Left cardiac atrium (tissue), 1 donor: ENCODE results near the genes NAV2 and GAS2.

DNA sequence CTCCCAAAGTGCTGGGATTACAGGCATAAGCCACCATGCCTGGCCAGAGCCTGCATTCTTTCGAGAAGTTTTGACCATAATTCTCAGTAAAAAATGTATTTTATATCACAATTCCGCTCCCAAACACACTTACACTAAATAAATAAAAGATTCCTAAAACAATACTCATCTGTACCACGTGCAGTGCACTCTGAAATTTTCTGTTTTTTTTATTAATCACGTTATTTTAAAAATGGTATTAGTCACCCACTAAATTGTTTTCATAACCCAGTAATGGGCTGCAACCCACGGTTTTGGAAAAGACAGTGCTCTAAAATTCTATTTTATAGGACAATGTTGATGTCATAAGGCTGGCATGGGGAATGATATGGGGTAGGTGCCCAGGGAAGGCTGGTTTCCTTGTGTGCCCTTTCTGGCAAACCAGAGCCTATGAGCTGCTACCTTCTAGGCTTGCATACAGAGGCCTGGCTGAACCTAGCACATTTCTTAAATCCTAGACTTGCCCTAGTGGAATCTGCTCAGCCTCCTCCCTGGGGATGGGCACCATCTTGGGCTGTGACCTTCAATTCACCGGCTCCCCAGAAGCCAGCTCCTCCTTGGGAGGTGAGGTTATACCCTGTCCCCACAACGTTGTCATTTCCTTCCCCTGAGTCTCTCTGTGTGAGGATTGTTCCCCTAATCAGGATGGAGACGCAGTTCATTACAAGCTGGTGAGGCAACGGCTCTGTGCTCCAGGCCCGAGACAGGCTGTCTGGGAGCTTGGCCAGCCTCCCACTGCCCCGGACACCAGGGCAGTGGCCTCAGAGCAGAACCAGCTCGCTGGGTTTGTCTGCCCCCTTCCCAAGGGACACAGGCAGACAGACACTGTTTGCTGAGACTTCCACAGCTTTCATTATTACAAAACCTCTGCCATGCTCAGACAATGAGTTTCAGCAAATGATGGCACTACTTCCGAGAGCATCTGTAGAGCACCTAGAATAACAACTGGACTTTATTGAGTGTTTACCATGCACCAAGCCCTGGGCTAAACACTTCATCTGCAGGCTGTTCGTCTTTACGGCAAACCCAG, 116.5 kb upstream of the NAV2 start:
- PRO-cap: no peak

DNA sequence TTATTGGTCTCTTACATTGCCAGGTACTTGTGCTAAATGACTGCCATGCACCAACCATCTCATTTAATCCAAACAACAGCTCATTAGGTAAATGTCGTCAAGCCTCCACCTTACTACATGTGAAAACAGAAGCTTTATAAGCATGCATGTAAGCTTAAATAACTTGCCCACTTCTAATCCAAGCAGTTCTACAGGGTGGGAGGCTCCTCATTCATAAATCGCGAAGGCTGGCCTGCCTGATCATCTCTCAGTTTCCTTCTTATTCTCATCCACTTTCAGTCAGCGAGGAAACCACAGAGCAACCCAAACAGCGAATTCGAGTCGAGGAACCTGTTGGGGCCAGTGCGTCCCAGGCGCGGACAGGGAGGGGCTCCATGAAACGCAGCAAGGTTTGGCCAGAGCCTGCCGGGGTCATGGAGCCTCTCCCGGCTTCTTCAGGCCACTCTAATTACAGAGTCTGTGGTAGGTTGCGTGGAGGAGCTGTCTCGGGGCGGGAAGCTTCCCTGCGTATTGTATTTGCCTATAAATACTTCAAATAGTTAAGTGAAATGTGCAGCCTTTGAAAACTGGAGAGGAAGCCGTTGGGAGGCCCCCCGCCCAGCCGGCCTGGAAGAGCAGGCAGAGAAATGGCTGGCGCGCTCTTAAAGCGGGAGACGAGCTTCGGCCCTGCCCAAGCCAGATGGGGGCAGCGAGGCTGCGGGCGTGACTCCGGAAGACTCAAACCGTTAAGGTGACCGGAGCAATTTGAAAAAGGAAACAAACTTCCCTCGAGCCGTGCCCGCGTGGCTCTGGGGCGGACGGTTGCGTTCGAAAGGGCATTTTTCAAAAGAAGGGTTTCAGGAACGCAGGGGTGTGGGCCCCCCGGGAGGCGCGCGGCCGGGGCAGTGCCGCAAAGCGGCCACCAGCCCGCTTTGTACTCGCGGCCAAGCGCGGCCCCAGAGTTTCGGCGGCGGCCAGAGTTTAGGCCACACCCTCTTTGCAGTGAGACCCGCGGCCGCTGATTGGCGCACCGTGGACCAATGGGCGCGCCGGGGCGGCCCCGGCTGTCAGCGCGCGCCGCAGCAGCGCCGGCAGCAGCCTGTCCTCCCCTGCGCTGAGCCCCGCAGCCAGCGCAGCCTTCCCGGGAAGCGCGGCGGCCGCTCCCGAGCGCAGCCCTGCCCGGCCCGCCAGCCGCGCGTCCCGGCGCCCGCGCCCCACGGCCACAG, at the start of gene NAV2:
NAV2 (plus strand) TSS at position 1,081 of the 1,205 bp plus-strand sequence.
- PRO-cap: bidirectional peak, plus-strand start at position 1,081 of the sequence, minus-strand start at position 886 of the sequence

DNA sequence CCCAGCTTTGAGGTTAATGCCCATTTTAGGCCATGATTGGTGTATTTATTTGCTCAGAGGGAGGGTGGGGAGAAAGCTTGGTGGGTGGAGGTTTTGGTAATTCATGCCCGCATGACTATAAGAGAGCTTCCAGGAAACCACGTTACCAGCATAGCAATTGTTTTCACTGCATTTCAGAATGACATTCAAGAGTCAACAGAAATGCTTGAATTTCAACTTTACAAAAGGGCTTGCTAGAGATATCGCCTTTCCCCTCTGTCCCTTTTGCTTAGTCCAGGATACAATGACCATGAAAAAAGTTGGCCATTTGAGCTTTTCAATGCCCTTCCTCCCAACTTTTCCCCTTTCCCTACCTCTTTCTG, 41.2 kb downstream of the NAV2 start:
- PRO-cap: no peak

DNA sequence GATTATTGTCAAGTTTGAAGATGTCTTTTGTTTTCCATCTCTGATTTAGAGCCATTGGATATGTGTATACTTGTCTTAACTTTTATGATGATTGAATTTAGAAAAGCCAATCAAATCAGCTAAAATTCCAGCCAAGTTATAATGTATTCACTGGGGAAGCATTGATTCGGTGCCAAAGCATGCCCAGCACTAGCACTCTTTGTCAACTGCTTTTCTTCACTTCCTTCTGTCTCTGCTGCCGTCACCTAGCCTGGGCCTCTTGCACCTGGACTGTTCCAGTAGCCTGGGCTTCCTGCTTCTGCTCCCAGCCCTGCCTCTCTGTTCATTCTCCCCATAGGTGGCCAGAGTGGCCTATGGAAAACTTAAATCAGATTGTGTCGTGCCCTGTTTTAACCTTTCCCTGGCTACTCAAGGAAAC, 80.7 kb downstream of the NAV2 start:
- PRO-cap: no peak

DNA sequence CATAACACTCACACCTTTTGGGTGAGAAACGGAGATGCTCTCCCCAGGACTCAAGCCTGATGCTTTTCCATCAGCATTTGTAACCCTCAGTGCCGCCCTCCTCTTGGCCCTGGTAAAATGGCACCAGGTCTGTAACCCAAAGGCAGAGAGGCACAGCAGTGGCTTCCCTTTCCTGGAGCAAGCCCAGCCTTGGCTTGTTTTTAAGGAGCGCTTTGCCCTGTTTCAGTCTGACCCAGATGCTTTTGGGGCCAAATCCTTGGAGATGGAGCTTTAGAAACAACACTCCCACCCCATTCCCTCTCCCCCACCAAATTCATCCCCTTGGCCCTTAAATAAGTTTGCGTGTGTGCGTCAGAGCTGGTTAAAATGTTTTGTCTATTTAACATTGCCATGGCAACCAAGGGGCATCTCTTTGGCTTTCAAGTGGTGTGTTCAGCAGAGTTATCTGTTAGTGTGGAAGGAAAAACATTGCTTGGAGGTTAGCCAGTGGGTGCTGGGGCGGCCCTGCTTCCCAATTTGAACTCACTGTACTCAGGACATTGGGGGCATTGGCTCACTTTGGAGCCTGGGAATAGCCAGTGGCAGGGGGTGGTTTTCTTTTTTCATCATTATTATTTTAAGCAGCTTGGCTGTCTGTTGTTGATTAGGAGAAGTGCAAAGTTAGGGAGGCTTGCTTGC, 134.2 kb downstream of the NAV2 start:
- PRO-cap: no peak

- PRO-cap: no peak
These were observed 158.3 kb downstream of the DBX1 start for GRCh38 chr11:20001864-20002515.

- PRO-cap: no peak
These were observed 1.0 kb downstream of the PRMT3 start for GRCh38 chr11:20388498-20388949.

- PRO-cap: no peak
These were observed 280.5 kb upstream of the ANO5 start for GRCh38 chr11:21912427-21912836.

DNA sequence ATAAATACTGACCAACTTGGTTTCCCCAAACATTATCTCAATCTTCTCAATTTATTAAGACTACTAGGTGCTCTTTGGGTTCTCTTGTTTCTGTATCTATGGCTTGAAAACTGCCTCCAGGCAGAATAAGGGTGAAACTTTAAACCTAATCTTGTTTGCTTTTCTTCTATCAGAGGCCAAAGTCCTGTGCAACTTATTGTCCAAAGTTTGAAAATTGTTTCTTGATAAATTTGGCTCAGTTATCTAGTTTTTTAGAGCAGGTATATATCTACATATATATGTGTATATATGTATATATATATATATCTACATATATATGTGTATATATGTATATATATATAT, 110.1 kb upstream of the ANO5 start:
- PRO-cap: no peak

DNA sequence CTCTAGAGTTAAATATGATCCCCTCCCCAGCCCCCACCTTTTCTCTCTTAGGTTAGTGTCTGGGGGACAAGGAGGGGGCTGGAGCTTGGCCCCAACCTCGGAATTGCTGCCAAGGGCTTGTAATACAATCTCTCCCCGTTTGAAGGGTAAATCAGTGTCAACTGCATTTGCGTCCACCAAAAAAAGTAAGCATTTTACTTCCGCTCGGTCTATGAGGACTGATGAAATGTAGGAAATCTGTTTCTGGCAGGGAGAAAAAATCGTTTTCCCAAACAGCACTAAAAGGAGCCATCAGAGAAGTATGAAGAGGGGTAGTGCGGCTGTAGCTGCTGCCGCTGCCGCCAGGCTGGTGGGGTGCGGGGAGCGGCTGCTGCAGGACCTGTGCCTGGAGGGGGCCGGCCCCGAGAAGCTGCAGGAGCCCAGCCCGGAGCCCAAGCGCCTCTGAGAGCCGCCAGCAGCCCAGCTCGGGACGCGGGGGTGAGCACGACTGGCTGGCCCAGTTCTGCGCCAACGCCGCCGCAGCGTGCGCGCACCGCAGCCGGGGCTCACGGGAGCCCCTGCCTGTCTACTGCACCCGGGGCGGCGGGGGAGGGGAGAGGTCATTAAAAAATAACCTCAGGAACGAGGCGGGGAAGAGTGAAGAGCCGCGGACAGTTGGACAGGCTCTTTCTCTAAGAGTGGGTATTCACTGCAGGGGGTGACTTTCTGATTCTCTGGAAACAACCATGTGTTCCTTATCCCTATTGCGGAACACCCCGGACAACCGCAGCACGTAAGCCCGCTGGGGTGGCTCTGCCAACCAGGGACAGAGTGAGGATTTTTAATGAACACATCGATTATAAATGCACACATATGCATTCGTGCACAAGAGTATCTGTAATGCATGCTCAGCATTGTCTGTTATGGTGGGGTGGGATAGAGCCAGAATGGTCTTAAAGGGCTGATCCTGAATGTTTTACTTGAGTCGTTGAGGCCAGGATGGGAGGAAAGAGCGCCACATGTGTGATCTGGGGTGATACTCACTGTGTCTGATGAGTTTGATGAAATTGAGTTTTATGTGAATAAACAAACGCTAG, at the start of gene GAS2:
GAS2 (plus strand) TSS at position 189 of the 1,076 bp plus-strand sequence.
- PRO-cap: bidirectional peak, plus-strand start at position 618 of the sequence, minus-strand start at position 559 of the sequence

DNA sequence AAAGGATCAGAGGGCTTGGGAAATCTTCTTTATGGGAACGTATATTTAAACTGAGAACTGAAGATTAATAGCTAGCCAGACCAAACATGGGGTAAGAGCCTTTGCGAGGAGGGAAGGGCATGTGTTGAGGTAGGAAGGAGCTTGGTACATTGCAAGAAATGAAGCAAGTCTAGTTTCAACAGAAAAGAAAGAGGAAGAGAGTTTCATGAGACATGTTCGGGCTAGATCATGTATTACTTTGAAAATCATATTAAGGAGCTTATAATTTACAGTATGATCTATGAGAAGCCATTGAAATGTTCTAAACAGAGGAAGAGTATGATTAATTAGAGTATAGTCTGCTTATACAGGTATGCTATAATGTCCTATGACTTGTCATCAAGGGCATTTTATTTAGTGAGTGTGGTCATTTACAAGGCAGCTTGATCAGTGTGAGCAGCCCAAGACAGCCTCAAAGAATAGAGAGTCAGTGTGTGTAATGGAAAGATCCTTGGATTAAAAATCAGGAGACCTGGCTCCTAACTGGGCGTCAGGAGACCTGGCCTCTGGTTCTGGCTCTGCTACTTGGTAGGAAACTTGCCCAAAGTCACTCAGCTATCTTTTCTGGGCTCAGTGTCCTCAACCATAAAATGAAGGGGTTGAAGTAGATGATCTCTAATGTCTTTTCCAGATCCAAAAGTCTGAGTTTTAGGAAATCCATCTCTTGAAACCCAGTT, 10.9 kb downstream of the GAS2 start:
- PRO-cap: no peak

GRCh38 chr11:27213023-27213793, 149.8 kb downstream of the CCDC34 start:
- PRO-cap: no peak

- PRO-cap: no peak
These were observed 21.7 kb downstream of the CCDC34 start for GRCh38 chr11:27341382-27341660.

- PRO-cap: no peak
These were observed 22.3 kb upstream of the CCDC34 start for GRCh38 chr11:27385163-27385844.

DNA sequence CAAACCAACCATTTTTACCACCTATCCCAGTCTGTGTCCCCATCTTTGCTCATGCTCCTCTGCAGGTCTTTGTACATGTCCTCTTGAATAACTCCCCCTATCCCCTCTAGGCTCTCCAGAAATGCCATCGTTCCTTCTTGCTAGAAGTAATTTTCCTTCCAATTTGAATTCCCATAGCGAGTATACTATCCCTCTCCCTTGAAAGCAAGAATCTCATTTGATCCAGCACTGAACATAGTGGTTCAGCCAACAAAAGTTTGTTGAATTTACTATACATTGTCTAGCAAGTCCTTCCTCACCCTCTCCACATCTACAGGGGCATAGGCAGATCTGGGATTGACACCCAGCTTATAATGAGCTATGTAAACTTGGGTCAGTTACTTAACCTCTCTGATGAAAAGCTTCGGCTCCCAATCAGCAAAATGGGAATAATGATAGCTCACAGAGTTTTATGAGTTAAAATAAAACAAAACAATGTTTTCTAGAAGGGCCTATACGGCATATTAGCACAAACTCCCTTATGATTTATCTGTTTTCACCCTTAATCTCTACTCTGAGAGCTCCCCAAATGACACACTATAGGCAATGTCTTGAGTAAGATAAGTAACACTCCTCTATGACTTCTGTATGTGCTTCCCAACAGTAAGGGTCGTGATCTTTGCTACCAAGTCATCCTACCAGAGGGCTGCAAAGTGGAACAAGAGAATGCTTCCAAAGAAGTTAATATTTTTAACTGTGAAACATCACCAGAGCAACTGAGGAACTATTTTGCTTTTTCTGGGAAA, 43.2 kb upstream of the CCDC34 start:
- PRO-cap: no peak

DNA sequence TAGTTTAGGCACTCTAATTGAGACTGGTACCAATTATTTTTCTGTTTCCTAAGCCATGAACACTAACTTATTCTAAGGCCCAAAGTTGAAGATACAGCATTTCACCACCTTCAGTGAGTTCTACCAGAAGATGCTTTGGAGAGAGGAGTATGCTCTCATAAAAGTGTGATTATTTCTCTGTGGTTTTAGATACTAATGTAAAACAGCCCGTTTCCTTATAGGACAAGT, 2.5 kb downstream of the LGR4 start:
- PRO-cap: no peak

DNA sequence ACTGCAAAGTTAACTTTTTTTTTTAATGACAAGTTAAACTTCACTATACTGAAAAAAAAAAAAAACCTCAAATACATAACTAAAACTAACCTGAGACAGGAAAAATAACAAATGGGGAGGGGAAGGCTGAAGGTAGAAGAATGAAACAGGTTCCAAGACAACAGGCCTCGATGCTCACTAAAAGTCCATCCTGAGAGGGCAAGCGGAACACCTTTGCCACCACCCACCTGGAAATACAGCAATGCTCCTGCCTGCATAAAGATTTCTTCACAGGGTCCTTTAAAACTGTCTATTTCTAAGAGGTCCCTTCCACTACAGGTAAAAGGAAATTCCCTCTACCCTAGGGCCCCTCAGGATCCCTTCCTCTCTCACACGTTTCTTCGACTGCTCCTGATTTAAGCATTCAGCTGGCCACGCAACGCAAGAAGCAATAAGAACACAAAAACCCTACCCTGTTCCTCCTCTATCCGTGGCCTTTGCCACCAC, 1.9 kb downstream of the LGR4 start:
- PRO-cap: no peak

DNA sequence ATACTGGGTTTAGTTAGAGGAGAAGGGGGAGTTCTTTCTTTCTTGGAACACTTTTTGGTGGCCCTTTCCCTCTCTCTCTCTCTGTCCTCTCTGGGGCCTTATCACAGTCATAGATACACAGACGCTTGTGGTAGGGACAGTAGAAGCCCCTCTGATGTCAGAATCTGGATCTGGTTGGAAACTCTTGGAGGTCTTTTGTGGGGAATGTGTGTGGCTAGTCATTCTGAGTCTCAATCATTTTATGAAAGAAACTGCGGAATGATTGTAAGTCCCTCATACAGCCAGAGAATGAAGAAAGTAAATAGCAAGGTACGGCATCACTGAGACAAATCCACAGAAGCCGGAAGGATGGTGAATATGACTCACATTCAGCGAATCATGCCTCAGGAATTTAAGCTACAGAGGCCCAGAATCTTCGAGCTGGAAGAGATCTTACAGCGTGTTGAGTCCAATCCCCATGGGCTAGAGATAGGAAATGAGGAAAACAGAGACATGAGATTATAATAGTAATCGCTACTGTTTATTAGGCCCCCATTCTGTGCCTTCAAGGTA, 173.3 kb downstream of the KIF18A start:
- PRO-cap: no peak

DNA sequence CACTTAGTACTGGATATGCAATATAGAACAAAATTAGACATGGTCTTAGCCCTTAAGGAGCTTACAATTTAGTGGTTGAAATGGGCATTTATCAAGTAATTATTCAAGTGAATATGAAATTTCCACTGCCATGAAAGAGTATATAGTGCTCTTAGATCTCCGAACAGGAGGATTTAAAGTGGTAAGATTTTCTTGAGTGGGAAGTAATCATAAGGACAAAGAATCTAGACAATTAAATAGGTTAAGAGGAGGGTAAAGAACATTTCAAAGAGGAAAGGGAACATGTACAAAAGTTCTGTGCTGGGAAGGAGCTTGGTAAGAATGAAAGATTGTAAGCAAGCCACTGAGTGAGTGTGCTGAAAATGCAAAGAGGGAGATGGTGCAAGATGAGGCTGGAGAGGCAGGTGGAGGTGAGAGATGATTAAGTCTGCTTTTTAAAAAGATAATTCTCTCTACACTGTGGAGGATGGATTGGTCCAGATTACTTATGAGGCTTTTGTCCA, 18.6 kb downstream of the METTL15 start:
- PRO-cap: no peak

GRCh38 chr11:28834811-28835213, 726.6 kb downstream of the METTL15 start:
- PRO-cap: no peak